ENCODE measurements around a stretch of chr15.

- PRO-cap, result no peak
- RAMPAGE, long total RNA, 2 experiments, result no peak in any of the 2 experiments
Measured at GRCh38 chr15:28984886-28985671, 99.3 kb downstream of the APBA2 start.

DNA sequence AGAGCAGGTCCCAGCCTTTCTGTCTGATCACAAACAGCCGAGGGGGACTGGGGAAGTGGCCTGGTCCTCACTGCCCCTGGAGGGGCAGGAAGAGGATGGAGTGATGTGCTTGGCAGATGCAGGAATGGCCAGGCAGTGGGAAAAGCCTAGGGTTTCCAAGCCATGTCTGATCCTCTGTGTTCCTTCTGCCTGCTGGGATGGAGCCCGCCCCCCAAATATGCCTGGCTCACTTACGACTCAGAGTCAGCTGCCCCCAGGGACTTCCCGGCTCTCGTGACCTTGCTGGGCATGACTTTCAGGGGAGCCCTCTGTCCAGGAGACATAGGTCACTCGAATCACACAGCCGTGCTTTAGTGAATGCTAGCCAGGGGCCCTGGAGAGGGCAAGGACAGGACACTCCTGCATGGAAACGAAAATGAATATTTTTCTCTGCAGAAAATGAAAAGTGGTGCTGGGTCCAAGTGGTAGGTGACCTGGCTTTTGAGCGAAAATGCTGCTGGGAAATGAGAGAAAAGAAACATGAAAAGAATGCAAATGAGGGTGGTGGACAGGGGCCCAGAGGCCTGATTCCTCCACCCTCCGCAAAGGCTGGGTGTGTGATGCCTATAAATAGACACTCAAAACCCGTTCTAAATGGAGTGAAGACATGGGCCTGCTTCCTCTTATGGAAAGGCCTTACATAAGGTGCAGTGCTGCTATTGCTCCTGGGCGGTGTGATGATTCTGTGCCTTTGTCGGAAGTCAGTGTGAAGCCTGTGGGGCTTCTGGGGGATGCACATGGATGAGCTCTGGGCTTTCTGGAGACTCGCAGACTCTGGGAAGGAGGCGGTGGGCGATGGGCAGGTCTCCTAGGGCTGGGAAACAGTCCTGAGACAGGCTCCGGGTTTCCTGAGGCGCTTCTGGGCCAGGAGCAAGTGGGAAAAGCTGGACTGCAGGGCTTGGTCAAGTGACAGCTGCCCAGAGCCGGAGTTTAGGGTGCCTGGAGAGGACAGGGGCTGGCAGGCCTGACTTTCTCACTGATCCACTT is 107.5 kb downstream of the APBA2 start:
- PRO-cap, result no peak
- RAMPAGE, long total RNA, 2 experiments, result no peak in any of the 2 experiments

DNA sequence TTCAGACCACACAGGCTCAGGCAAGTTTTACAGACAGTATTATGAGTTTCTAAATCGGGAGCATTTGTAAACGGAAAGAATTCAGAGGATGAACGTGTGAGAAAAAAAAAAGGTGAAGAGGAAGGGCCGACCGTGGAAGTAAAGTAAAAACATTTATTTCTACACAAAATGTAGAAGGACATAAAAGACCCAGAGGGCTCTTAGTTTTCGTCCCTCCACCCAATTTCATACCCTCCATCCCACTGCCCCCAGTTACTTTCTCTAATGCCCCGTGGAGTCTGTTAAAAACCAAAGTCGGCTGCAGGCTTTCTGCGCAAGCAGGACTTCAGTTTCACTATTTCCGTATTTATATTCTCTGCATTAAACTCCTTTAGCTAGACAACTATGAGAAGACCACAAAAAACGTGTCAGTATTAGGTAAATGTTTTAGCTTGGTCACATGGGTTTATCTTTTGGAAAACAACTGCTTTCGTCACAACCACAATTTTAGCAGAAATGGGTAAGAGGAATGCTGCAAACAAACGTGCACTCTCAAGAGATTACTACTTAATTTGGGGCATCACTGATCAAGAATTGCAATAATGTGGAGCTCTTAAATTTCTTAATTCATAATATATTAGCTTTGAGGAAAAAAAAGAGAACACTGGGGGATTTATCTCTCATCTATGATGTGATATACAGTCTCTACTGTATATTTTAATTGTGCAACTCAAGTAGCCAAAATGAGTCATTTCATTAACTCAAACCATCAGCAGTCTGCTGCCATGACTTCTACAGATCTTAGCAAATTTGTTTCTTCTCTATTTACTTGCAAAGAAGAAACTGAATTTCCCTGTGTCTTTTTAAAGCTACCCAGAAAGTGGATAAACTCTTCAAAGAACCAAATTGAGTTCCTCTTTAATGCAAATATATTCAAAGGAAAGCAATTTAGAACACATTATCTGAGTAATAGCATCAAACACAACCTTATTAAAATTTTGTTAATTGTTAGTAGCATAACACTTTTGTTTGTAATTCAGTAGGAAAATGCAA is 720 bp upstream of the NSMCE3 start:
- PRO-cap, result no peak
- RAMPAGE, long total RNA, 2 experiments, result no peak in any of the 2 experiments

DNA sequence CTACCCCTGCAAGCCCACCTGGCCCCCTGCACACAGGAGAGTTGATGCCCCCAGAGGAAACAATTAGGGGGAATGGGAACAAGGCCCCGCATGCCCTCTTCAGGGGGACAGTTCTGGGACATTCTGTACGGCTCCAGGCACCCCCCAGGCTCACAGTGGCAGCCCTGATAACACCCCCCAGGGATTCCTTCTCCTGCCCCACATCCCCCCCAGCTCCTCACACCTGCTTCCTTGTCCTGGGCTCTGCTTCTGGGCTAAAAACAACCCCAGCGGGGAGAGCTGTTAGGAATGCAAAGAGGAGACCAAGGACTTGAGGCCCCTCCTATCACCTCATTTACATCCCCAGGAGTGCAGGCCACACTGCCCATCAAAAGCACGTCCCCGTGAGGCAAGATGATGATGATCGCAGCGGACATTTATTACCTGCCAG is 75.9 kb upstream of the NSMCE3 start:
- PRO-cap, result no peak
- RAMPAGE, long total RNA, 2 experiments, result no peak in any of the 2 experiments

GRCh38 chr15:29348227-29348780 is 78.7 kb upstream of the NSMCE3 start:
- PRO-cap, result no peak
- RAMPAGE, long total RNA, 2 experiments, result no peak in any of the 2 experiments

- PRO-cap, result no peak
- RAMPAGE, long total RNA, 2 experiments, result no peak in any of the 2 experiments
Measured at GRCh38 chr15:29400719-29401206, 131.1 kb upstream of the NSMCE3 start.

DNA sequence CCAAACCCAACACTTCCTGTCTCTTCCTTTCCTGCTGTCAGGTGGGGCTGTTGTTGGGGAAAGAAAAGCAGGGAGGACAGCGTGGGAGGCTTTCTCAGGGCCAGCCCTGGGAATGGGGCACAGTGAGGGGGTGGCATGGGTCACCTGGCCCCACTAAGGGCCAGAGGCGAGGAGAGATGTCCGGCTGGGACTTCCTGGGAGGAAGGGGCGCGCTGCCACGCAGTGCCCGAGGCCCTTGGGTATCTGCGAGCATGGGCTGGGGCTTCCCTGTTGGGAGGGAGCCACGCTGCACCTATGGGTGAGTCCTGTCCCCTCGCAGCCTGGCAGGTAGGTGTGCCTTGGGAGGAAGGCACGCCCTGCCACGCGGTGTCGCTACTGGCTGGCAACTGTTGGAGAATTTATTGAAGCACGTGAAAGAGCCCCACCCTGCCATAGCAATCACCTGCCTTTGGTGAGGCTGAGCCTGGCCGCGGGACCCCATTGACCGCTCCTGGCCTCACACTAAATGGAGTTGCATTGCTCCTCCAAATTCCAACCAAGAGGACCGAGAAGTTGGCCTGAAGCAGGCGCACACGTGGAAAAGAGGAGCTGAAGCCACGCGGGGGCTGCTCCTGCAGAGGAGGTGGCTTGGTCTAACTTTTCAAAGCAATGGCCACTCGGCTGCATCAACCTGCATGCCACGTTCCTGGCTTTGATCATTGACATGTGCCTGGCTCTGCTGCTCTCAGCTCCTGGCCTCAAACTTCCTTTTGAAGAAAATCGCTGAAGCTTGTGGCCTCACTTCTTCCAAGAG is 117.2 kb upstream of the ENTREP2 start:
- PRO-cap, result no peak
- RAMPAGE, long total RNA, 2 experiments, result no peak in any of the 2 experiments

DNA sequence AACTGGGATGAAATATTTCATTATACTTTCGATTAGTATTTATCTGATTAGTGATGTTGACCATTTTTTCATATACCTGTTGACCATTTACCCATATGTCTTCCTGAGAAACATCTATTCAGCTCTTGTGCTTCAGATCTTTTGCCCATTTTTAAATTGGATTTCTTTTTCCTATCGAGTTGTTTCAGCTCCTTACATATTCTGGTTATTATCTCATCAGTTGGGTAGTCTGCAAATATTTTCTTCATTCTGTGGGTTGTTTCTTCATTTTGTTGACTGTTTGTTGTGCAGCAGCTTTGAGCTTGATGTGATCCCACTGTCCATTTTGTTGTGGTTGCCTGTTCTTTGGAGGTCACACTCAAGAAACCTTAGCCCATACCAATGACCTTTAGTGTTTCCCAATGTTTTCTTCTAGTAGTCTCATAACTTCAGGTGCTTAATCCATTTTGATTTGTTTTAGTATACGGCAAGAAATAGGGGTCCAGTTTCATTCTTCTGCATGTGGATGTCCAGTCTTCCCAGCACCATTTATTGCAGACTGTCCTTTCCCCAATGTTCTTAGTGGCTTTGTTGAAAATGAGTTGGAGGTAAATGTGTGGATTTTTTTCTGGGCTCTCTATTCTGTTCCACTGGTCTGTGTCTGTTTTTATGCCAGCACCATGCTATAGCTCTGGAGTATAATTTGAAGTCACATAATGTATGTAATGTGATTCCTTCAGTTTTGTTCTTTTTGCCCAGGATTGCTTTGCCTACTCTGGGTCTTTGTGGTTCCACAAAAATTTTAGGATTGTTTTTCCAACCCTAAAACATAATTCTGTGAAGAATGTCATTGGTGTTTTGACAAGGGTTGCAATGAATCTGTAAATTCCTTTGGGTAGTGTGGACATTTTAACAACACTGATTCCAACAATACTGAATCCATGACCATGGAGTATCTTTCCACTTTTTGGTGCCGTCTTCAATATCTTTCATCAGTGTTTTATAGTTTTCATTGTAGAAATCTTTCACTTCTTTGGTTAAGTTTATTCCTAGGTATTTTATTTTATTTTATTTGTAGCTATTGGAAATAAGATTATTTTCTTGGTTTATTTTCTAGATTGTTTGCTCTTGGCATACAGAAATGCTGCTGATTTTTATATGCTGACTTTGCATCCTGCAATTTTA is 30.1 kb downstream of the TJP1 start:
- PRO-cap, result no peak
- RAMPAGE, long total RNA, 2 experiments, result no peak in any of the 2 experiments

DNA sequence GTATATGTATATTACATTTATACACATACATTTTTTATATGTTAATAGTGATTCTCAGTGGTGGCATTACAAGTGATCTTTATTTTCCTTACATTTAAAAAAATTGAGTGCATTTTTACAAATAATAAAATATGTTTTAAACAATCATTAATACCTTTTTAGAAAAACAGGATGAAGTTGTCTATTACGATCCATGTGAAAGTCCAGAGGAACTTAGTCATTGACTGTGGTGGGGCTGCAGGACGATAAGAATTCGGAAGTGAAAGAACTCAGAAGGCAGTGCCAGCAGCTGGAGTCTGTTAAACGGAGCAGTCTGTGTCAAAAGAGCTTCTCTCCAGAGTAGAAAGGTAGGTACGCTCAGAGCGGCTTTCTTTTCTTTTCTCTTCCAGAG is 67.5 kb upstream of the GOLGA8Q start:
- PRO-cap, result no peak
- RAMPAGE, long total RNA, 2 experiments, result no peak in any of the 2 experiments

GRCh38 chr15:30572528-30573250 is 20.8 kb downstream of the GOLGA8Q start:
- PRO-cap, result no peak
- RAMPAGE, long total RNA, 2 experiments, result no peak in any of the 2 experiments

DNA sequence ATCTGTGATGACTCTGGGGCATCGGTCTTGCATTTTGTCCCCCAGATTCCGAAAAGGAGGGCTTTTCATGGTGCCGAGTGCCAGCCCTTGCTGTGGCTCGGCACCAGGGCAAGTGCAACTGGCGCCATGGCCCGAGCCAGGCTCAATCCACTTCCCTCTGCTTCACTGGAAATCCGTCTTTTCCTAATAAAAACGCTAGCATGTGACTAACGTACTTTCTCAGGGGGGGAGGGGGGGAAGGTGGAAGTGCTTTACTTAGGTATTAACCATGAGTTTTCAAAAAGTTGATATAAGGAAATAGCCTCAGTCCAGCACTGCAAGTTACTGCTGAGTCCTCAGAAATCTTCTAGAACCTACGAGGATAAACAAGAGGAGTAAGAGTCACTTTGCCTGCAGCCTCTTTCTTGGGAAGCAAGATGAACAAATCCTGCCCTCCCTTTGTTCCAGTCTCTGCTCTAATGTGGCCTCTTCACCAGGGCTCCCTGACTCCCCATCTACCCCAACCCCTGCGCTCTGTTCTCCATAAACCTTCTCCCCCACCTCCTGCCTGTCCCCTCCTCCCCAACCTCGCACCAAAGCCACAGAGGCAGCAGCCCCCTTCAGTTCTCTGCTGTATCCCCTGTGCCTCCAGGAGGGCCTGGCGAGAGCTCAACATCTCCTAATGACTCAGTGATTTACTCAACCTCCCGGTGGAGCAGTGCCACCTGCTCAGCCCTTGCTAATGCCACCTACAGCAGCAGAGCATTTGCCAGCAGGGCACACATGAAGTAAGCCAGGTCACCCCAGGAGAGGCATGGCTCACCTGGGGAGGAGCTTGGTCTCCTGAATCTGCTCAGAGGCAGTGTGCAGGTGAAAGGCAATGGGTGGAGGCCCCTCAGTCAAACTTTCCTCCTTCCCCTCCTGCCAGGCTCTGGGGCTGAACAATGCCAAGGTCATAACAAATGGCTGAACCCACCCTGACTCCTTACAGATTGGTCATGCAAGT is 20.1 kb downstream of the TRPM1 start:
- PRO-cap, result no peak
- RAMPAGE, long total RNA, 2 experiments, result no peak in any of the 2 experiments

DNA sequence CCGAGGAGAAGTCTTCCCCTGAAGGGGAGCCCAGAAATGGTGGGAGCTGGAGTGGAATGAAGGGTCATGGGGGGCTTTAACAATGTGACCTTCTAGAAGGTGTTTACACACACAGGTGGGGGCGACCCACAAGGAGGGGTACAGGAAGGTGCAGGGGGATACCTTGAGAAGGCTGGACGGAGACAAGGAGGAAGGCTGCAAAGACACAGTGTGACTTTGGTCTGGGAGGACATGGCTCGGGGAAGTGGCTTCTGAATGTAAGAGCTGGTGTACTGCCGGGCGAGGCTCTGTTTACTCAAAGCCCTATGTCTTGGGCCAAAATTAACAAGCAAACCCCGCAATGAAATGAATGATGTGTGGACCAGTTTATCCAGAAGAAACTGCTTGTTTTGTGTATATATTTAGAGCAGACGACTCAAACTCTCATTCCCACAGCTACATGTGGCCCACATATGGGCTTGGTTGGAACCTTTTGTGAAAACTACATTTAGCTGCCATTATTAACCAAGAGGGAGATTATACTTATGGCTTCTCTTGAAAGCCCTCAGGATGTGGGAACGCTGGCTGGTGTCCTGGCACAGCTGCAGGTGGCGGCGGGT is 18.6 kb downstream of the TRPM1 start:
- PRO-cap, result no peak
- RAMPAGE, long total RNA, 2 experiments, result no peak in any of the 2 experiments

DNA sequence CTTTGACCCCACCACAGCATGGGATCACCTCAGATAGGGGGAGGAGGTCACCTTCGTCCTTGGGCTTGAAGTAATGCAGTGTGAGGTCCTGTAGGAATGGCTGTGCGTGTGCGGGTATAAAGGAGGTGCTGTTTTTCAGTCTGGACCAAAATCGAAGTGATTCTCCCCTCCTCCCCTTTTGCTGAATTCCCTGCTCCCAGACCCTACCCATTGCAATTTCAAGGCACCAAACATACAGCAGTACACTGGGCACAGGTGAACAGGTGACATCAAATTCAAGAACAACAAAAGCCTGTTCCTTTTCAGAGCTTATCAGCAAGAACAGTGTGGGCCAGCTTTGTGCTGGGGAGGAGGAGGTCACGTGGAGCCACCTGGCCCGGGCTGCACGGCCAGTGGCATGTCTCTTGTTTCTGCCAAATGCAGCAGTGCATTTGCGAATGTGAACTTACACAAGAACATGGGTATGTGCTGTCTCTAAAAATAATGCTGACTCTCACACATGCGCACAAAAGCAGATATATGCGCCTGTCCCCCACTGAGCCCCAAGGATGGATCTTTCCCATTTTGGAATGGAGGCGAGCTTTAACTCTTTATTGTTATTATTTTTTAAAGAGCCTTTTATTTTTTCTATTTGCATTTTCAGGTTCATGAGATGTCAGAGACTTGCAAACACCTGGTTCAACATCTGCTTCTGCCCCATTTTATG is 57.7 kb upstream of the TRPM1 start:
- PRO-cap, result no peak
- RAMPAGE, long total RNA, 2 experiments, result no peak in any of the 2 experiments

- PRO-cap, result no peak
- RAMPAGE, long total RNA, 2 experiments, result no peak in any of the 2 experiments
Measured at GRCh38 chr15:31235979-31236227, 90.7 kb upstream of the KLF13 start.

DNA sequence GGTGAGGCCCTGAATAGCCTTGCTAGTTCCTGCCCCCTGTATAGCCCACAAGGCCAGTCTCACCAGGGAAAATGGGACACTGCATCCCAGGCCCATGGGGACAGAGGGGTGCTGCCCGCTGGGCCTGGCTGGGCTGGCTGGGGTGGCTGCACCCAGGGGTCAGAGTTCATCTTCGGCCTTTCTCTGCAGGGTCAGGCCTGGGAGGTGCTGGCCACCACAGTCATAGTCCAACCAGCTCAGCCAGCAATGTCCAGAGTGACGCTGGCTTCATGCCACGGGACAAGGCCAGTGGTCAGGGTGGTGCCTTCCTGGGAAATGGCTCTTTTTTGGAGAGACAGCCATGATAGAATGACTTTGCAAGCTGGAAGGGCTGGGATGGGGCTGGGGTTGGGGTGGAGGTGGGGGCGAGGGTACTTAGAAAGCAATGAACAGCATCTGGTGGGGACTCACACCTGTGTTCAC is 22.3 kb upstream of the KLF13 start:
- PRO-cap, result no peak
- RAMPAGE, long total RNA, 2 experiments, result no peak in any of the 2 experiments

- PRO-cap, result no peak
- RAMPAGE, long total RNA, 2 experiments, result no peak in any of the 2 experiments
Measured at GRCh38 chr15:31344107-31344686, 17.6 kb downstream of the KLF13 start.

GRCh38 chr15:31352111-31352704 is 25.6 kb downstream of the KLF13 start:
- PRO-cap, result bidirectional peak, plus-strand start at chr15:31352601, minus-strand start at chr15:31352384
- RAMPAGE, long total RNA, 2 experiments, result no peak in any of the 2 experiments

DNA sequence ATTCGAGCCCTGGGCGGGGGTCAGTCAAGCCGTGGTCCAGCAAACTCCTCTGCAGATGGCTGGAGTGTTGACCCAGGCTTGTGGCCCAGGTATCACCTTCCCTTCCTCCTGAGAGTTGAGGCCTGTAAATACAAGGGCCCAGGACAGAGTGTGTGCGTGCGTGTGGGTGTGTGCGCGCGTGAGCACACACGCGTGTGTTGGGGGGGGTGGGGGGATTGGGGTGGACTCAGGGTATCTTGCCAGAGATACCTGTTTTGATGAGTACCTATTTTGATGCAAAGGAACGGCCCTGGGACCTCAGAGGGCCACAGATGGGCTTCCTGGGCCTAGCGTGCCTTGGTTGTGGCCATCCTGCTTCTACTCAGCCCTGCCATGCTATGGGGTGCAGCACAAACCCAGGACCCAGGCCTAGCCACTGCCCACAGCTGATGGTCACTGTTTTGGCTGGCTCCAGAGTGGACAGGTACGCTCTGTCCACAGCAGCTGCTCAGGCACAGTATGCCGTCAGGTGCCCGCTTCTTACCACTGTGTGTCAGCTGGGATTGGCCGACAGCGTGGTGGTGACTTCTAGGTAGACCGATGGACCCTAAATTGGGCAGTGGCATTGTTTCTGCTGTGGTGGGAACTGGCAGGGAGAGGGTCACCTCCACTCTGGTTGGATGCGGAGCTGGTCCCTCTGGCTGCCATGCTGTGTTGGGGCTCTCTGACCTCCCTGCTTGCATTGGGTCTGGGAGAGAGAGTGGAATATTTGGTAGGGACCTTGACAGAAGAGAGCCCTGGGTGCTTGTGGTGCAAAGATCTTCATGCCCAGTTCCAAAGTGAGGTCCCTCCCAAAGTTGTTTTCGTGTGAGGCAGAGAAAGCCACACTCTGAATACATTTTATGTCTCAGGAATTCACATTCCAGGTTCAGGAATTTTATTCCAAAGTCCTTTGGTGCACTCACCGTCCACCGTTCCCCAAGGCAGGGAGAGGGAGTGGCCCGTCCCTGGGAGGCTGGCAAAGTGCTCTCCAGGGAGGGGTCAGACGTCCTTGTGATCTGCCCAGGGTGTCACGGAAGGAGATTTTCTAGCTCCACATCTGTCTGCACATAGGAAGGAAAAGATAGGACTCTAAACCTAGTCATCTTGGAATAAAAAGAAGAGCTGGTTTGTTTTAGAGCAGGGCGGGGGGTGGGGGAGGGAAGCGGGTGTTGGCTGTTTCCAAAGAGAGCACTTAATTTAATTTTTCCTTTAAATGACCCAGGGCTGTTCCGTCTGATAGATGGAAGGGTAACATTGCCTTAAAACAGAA is 47.5 kb downstream of the KLF13 start:
- PRO-cap, result no peak
- RAMPAGE, long total RNA, 2 experiments, result no peak in any of the 2 experiments

DNA sequence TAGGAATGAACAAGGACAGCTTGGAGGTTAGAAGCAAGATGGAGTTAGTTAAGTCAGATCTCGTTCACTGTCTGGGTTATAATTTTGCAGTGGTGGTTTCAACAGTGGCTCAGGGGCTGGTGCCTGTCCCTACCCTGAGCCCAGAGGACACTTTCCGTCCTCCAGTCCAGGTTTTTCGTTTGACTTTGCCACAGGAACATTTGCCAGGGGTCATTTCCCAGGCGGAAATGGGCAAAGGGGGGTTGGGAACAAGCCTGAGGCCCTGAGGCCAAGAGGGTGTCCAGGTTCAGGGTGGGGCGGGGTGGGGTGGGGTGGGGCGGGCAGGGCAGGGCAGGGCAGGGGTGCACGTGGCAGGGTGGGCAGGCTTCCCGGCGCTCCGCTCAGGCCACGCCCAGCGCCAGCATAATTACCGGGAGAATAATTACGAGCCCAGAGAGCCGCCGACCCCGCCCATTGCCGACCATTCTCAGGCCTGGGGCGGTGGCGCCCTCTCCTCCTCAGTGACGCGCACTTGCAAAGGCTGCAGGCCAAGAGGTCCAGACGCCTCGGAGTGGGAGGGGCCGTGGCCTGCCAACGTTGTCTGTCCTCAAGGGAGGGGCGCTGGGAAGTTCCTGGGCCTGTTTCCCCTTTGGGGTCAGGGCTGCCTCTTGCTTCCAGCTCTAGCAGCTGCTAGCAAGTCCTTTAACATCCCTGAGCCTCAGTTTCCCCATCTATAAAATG is 70.5 kb downstream of the KLF13 start:
- PRO-cap, result bidirectional peak, plus-strand start at position 432 of the sequence, minus-strand start at position 154 of the sequence; bidirectional peak, plus-strand start at position 516 of the sequence, minus-strand start at position 502 of the sequence
- RAMPAGE, long total RNA, 2 experiments, result no peak in any of the 2 experiments

- PRO-cap, result no peak
- RAMPAGE, long total RNA, 2 experiments, result no peak in any of the 2 experiments
Measured at GRCh38 chr15:31904987-31905400, 34.5 kb upstream of the OTUD7A start.